ENCODE measurements around a stretch of chr16.

DNA sequence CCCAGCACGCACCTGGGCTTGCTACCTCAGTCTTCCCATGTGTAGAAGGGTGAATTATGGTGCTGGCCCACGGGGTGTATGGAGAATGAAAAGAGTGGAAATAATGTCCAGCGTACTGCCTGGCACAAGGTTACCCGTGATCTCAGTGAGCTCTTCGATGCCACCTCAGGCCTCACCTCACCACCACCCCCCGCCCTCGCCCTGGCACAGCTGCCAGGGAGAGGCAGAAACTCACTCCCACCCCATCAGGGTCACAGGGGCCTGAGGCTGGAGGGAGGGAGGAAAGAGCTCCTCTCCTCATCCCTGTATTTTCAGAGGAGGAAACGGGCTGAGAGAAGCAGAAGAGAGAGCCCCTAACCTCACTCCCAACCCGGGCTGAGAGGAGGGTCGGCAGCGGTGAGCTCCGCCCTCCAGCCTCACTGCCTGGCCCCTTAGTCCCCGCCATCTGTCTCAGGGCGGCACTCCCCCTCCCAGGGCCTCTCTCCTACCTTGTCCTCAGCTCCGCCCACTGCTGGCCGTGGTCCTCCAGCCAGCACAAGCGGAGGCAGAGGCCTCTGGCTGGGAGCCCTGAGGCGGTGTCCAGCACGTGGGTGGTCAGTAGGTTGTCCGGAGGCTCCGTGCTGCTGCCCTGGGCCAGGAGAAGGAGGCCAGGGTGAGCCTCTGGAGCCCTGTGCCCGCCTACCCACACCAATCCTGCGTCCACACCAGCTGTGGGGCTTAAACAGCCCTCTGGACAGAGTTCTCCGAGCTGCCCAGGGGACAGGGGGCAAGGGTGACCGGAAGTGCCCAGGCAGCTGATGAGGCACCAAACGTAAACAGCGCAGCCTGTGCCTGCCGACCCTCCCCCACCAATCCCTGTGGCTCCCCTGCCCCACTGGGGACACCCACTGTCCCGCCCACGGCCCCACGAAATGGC is 24.2 kb downstream of the GAS8 start:
- RRBS, result no CpG with 5 or more reads among the region's 31 CpGs

DNA sequence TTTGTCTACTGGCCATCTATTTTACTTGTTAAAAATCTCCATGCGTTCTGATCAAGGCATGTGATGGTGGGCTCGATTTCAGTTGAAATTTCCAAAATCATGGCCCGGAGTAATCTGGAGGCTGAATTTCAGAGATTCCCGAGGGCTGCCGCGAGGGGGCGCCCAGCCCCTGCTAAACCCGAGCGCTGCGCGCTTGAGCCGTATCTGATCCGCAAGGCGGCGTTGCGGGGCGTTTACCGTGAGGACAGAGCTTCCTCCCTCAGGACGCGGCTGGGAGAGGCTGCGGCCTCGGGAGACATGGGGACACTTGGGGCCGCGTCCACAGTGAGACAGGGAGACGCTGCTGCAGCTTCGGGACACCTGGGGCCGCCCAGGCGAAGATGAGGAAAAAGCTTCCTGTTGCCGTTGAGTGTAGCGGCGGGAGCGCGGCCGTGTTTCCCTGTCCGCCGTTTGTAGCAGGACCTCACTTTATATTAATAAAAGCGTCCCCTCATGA is 4.9 kb upstream of the PRDM7 start:
- RRBS, result no CpG with 5 or more reads among the region's 37 CpGs

Data from GM12892 (cell line).